AG08470 (cell line): ENCODE results near the genes LAMB4 and LSMEM1.

GRCh38 chr7:108130164-108130474, at the start of gene LAMB4:
Gene LAMB4 (minus strand): TSS chr7:108130361.
- RRBS: no CpG with 5 or more reads among the region's 2 CpGs

DNA sequence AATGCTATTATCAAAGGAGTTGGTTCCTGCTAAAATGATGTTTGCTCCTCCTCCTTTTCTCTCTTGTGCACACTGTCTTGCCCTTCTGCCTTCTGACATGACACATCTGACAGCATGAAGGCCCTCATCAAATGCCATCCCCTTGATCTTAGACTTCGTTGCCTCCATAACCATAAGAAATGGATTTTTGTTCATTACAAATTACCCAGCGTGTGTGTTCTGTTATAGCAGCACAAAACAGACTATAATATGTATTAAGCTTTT, 794.1 kb downstream of the DNAJB9 start:
- RRBS: no CpG with 5 or more reads among the region's 2 CpGs

- RRBS: no CpG with 5 or more reads among the region's 4 CpGs
These were observed 427.7 kb upstream of the LRRN3 start for GRCh38 chr7:110663084-110663714.

DNA sequence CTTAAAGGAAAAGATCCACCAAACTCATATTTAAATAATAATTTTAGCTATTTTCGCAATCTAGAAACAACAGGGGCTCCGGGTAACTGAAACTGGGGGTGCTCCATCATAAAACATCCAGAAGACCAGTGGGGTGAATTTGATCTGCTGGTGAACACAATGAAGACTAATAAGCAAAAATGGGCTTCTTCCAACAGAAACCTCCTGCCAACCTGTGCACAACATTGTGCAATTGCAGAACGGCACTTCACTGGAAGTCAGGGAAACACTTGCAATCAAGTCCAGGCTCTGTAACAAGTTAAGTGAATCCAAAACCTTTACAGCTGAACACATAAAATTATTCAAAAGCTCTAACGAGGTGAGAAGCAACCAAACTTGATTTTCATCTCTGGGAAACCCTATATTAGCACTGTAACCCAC, 22.1 kb downstream of the IMMP2L start:
- RRBS: no CpG with 5 or more reads among the region's 4 CpGs

GRCh38 chr7:111969905-111970432, 236.2 kb downstream of the DOCK4 start:
- RRBS: no CpG with 5 or more reads among the region's 3 CpGs

- RRBS: no CpG with 5 or more reads among the region's 10 CpGs
These were observed 125.1 kb downstream of the DOCK4 start for GRCh38 chr7:112080932-112081629.

DNA sequence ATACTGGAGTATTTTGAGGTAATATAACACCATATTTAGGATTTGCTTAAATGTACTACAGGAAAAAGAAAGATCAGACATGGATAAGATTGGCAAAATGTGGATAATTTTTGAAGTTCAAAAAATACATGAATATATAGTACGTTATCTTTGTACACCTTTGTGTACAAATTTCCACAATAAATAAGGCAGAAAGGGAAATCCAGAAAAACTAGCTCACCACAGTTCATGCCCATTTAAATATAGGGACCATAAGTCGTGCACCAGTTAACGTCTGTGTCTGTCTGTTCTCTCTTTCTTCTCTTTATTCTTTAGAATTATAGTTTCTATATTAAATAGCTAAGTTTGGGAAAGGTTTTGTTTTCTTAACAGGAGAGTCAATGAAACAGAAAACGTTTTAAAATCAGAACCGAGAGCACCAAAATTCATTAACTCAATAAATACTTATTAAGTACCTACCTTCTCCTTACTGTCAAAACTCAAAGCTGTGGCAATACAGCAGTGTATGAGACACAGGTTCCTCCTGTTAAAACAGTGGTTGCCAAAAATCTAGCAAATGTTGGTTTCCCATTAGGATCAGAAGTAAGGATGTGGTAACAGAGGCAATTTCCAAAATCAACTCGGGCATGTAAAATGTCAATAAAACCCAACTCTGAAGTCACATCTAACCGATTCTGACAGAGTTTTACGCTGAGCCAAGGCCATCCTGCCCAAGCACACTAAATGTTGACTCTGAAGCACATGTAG, 120.0 kb downstream of the DOCK4 start:
- RRBS: no CpG with 5 or more reads among the region's 8 CpGs

- RRBS: no CpG with 5 or more reads among the region's 7 CpGs
These were observed 55.8 kb downstream of the DOCK4 start for GRCh38 chr7:112150188-112151061.

DNA sequence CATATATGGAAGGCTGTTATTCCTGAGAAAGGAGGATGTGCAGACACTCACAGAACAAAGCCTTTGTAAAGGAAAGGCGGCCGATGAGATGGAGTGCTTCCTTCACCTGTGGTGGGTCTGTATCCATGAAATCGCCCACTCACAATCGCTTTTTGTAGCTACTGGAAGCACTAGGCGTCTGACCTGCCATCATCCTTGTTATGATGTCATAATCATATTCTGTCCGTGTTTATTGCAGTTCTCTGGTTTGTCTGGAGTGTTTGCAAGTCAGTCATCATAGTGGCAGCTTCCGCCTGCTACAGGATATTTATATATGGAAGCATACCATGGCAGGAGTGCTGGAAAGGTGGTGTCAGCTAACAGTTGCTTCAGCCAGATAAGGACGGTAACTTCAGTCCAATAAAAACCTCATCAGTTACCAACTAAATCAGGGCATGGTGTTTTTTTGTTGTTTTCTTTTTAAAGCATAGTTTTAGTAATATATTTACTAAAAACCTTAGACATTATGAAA, at the start of gene LSMEM1:
Gene LSMEM1 (plus strand): TSS at position 394 of the 511 bp plus-strand sequence.
- RRBS: no CpG with 5 or more reads among the region's 8 CpGs

DNA sequence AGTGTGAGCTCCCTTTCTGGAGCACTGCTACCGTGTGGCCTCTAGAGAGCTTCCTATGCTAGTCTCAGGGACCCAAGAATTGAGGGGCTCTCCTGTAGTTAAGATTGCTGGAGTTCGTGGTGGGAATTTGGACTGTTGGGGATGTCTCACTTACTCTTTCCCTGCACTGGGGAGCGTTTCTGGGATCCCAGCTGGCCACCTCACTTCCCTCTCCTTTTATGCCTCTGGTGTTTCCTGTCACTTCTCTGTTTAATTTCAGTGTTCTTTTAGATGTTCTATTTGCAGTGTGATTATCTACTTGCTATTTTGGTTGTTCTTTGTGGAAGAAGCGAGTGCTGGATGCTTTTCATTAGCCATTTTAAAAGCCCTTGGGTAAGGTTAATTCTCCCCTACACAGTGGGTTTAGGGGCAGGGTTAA, 23.5 kb downstream of the LSMEM1 start:
- RRBS: no CpG with 5 or more reads among the region's 4 CpGs

- RRBS: no CpG with 5 or more reads among the region's 4 CpGs
These were observed 91.1 kb downstream of the LSMEM1 start for GRCh38 chr7:112571782-112572315.

DNA sequence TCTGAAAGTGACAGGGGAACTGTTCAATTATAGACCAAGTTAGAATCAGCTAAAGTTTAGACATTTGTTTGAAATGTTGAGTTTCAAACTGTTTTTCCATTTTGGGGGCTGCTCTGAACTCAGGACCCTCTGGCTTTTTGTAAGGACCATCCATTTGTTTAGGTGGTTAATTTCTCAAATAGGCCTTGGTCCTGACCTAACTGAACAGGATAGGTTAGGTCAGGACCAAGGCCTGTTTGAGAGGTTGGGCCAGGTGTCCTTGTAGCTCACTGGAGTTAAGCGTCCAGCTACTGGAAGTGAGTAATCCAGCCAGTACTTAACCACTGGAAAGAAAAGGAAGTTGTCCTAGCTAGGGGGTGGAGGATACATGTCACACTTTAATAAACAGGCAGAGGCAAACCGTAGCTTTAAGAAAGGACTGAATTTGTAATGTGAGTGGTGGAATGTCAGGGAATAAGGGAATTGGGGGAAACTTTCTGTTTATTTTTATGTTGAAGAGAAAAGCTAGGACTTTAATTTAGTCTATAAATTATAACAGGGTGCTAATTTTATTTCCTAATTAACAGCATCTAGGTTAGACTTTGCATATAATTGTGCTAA, 50.9 kb upstream of the BMT2 start:
- RRBS: no CpG with 5 or more reads among the region's 2 CpGs

- RRBS: no CpG with 5 or more reads among the region's 10 CpGs
These were observed 485 bp upstream of the GPR85 start for GRCh38 chr7:113087031-113087592.

GRCh38 chr7:114509591-114510083, 95.0 kb downstream of the FOXP2 start:
- RRBS: no CpG with 5 or more reads among the region's 1 CpG

GRCh38 chr7:114737416-114737724, 184.5 kb upstream of the MDFIC start:
- RRBS: no CpG with 5 or more reads among the region's 3 CpGs

DNA sequence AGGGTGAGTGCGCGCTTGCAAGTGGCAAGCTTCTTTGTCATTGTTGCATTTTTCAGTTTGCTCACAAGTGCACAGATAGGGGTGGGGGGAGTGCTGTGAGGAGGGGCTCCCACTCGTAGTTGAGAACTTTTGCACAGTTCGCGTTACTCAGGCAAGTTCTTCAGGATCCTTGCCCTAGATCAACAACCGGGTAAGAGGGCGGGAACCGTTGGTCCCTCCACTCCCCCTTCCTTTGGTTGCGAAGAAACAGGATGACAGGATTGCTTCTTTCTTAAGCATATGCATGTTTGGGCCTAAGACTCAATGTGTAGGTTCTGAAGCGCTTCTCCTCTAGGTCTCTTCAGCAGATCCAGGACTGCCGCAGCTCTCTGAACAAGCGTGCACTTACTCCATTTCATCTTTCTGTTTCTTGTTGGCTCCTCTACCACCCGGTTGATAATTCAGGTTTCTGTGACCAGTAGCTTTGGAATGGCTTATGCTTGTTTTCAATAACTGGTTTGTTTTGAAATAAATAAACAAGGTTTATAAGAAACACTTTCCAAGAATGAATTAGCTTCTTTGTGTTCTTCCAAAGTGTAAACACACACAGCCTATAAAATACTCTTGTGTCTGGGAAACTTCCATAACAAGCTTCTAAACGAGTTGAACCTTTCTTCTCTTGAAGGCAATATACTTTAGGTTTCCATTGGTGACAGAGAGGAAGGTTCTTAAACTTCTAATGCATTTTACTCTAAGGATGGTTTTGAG, 1.4 kb downstream of the MDFIC start:
- RRBS: no CpG with 5 or more reads among the region's 14 CpGs

DNA sequence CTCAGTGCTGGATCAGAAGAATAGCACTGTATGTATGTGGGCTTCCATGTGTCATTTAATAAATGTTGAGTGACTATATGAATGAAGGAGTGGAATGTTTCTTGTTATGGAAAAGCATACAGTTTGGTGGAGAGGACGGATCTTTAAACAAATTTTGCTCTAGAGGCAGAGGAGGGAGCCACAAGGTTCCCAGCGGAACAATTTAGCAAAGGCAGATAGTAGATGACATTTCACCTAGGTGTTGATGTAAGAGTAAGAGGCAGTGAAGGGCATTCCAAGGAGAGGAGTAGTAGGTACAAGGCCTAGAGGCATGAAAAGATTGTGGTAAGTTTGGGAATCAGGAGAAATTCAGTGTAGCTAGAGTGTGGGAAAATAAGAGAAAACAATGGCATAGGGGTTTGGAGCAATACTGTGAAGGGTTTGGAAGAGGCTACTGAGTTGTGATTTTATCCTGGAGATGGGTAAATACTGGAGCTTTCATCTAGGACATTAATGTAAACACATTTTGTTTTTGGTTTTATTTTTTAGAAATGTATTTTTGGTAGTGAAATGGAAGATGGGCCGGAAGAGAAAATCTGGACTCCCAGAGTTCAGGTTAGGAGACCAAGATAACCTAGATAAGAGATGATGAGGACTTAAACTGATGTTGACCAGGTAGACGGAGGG, 43.1 kb downstream of the MDFIC start:
- RRBS: no CpG with 5 or more reads among the region's 4 CpGs

DNA sequence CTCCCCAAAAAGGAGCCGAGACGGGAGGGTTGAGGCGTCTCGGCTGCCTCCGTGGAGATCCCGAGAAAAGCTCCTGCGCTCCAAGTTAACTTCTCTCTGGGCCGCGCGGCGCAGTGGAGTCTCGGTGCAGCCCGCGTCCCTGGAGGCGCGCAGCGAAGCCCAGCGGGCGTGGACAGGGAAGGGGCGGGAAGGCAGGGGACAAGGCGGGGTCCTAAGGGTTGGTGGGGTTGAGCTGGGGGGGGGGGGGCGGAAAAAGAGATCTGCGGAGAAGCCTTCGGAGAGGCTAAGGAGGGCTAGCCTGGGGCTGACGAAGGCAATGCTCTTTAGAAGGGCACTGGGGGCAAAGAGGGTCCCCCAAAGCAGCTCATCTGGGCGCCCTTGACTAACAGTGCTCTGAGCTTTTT, 553.1 kb downstream of the TFEC start:
- RRBS: no CpG with 5 or more reads among the region's 26 CpGs

DNA sequence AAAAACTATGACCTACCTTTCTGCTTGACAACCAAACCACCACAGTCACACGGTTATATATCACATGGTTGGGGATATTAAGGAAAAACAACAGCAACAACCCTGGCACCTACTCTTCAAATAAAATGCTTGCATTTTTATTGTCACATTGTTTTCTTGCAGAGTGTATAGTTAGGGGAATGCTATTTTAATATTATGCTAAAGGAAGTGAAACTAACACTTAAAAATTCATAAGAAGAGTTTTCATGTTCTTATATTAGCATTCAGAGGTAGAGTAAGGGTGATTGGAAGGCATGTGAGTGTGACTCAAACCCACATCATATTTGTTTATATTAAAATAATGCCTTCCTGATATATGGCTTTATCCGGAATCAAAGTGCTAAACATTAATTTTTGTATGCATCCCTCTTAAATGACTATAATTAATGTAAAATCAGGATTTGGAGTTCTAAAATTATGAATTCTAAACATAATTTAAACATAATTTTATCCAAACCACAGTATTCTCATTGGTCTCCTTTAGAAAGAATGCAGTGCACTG, 59.7 kb upstream of the TES start:
- RRBS: no CpG with 5 or more reads among the region's 2 CpGs

GRCh38 chr7:116226335-116226964, 16.1 kb downstream of the TES start:
- RRBS: no CpG with 5 or more reads among the region's 7 CpGs